Skin of body (tissue), 2 donors: ENCODE measurements around a stretch of chrX.

DNA sequence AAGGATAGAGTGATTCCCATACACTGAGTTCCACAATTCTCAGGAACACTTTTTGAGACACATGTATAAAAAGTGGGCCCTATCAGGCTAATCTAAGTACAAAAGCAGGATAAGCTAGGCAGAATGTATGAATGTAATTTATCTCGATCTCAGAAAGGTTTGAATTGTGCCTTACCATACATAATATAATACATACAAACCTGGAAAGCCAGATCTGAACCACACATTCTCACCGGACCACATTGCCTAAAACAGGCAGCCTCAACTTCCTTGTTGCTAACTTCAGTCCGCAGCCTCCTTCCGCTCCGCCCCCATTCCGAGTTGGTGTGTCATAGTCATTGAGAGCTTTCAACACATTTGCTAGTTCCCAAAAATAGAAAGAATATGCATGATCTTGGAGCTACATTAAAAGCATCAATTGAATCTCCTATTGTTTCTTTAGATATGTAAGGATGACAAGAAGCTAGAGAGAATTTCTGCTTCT, 127.3 kb downstream of the ARHGEF9 start:
- RAMPAGE, long total RNA, result no peak

DNA sequence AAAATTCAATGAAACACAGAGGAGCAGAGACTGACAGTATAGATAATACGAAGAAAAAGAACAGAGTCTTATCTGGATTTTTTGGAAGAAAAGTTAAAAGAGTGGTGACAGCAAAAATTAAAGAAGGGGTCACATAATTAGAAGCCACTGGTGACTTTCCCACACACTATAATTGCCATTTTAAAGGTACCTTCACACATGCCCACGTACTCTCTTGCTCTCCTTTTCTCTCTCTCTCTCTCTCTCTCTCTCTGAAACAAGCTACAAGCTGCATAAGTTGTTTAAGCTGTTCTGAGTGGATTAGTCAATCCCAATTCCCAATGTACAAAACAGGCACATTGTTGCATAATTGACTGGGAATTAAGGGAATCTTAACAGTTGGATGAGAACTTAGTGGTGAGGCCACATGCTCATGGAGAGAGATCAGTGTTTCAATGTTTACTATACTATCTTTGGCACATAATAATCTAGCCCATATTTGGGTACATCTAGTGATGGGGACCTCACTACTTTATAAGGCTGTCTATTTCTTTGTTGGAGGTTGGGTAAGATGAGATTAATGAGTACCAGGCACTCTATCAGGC, 123.4 kb downstream of the ARHGEF9 start:
- RAMPAGE, long total RNA, result no peak

- RAMPAGE, long total RNA, result no peak
Measured at GRCh38 chrX:64928615-64929097, 47.6 kb downstream of the ZC4H2 start.

GRCh38 chrX:65133939-65134441, 99.4 kb downstream of the ZC3H12B start:
- RAMPAGE, long total RNA, result no peak

DNA sequence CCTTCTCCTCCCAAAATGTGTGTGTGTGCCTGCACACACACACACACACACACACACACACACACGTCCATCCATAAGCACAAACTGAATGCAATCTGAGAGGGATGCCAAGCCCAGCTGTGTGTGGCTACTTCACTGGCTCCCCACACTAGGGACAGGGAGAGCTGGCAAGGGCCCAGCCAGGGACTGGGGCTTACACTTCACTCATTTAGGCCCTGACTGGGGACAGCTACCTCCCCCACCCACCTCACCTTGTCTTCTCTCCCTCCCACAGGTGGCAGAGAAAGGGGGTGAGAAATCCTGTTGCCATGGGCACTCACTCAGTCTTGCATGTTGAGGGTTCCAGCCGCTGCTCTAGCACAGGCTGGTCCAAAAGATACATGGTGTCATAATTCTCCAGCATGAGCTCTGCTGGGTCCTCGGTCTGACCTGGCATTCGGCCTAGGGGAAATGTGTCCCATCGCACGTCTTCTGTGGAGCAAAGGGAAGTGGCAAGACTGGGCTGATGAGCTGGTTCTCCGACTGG, 20.0 kb downstream of the LAS1L start:
- RAMPAGE, long total RNA, result no peak

DNA sequence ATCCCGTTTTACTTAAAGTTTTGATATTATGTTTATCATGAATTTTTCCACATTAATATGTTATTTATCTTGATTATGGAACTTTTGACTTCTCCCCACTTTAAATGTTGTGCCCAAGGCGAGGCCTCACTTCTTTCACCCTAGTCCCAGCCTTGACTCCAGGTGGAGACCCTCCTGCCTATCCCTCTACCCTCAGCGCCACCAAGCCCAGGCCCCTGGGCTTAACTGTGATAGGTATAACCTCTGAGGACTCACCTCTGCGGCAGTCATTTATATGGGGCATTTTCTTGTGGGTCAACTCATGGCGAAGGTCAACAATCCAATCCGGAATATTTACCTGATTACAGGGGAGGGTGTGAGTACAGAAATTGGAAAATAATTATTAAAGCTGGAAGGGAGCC, 3.5 kb downstream of the LAS1L start:
- RAMPAGE, long total RNA, result no peak

- RAMPAGE, long total RNA, result no peak
Measured at GRCh38 chrX:65587529-65588775, 53.4 kb upstream of the LAS1L start.

- RAMPAGE, long total RNA, result no peak
Measured at GRCh38 chrX:65697119-65697633, 29.7 kb downstream of the MSN start.

DNA sequence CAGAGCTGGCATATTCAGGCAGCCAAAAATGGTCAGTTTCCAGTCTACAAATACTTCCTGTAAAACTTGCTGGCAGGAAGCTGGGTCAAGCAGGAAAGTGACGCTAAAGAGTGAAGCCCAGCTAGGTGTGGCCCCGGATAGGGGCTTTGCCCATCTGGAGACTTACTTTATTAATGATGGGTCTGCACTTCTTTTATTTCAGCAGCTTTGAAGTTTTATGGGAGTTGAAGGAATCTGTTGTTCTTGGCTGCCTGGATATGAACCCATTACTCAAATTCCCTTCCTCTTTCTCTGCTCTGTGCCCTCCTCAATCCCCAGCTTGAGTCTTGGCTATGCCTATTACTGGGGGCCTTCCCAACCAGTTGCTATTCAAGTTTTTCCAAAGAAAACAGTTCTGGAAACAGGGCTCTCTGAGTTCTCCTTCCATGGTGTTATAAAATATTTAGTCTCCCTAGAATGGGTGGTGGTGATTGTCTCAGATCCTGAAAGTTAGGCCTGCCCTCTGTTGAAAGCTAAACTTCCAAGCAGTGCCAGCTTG, 36.7 kb downstream of the MSN start:
- RAMPAGE, long total RNA, result no peak

DNA sequence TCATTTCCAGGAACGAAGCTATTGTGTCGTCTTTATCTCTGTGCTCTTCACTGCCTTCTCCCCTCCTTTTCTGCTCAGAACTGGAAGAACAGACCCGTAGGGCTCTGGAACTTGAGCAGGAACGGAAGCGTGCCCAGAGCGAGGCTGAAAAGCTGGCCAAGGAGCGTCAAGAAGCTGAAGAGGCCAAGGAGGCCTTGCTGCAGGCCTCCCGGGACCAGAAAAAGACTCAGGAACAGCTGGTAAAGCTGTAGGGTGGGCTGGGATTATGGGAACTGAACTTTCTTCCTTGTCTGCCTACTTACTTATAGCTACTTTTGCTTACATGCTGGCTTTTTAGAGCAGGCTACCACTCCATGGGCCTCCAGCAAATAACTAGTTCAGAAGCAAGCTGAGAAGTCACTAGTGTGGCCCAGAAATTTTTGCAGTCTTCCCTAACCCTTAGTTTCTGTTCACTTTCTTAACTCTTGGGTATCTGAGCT, 69.7 kb downstream of the MSN start:
- RAMPAGE, long total RNA, result no peak

GRCh38 chrX:65738126-65738657, 70.7 kb downstream of the MSN start:
- RAMPAGE, long total RNA, result no peak

- RAMPAGE, long total RNA, result no peak
Measured at GRCh38 chrX:65957060-65957377, 82.9 kb downstream of the VSIG4 start.

DNA sequence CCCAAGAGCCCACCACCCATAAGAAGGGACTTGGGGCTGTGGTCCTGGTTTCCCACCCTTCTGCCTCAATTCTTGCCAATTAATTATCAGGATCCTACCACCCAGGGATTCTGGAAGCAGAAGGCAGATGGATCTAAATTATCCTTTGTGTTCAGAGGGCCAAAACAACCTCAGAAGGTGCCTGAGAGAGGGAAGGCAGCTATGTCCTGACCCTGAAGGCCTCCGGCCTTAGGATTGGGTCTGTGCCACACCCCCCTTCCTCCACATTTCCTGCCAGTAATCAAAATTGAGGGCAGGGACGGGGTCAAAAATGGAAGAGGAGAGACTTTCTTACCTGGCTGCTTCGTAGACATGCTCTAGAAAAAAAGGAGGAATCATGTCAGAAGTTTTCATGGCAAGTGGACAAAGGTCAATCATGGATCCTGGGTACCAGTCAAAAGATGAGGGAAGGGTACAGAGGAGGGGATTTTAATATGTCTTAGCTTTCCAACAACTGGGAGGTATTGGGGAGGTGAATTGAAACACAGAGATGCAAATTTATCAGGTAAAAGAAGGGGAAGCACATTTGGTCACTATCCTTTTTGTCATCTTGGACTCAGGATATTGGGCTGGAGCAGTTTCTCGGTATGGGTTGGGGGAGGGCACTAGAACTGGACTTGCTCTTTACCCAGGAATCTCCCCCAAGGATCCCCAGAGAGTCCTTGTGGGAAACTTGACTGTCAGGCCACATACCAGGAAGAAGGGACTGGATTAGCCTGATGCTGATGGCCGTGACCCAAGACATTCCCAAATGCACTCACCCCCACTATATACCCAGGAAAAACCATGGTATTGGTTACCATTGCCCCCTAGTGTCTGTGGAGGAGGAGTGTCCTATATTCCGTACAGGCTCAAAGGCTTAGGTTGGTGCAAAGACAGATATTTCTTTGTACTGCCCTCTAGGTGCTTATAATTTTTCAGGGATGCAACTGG, 17.1 kb downstream of the VSIG4 start:
- RAMPAGE, long total RNA, result no peak

GRCh38 chrX:67694684-67694982, 150.8 kb downstream of the AR start:
- RAMPAGE, long total RNA, result no peak

DNA sequence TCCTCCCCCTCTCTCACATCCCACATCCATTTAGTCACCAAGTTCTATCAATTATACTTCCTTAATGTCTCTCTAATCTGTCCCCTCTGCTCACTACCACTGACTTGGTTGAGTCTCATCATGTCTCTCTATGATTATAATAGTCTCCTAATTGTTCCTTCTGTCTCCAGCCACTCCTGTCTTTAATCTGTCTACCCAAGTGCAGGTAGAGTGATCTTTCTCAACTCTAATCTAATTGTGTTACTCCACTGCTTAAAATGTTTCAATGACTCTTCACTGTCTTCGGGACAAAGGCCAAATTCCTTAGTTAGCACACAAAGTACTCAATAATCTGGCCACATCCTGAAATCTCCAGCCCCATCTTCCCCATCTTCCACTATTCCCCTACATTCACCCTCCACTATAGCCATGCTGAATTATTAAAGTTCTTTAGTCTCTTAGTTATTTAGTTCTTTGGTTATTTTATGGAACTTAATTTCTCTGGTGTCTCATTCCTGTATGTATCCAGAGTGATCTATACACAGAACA, 353.4 kb downstream of the OPHN1 start:
- RAMPAGE, long total RNA, result no peak

DNA sequence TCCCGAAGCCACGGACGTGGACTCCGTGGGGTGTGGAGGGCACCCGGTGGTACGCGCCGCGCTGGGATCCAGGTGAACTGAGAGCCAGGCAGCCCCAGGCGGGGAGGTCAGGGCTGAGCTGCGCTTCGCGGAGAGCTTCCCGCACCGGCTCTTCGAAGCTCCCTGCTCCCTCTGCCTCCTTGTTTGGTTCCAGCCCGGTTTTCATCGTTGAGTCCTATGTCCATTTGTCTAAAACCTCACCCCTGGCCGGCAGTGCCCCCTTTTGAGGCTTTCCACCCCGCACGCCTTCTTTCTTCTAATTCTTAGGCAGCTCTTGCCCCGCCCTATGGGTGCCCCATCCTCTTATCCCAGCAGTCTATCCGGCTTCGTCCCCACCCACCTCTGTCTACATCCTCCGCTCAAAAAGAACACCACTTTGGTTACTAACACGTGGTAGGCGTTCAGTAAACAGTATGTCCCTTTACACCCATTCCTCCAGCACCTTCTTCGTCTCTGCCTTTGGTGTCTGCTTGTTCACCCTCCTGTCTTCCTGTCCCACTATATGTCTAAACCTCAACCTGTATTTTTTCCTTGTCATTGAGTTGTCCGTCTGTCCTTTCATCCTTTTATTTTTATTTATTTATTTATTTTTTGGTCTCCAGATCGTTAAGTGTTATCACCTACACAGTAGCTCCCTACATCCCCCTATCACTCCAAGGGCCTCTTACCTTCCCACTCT, 39.2 kb downstream of the STARD8 start:
- RAMPAGE, long total RNA, result no peak

DNA sequence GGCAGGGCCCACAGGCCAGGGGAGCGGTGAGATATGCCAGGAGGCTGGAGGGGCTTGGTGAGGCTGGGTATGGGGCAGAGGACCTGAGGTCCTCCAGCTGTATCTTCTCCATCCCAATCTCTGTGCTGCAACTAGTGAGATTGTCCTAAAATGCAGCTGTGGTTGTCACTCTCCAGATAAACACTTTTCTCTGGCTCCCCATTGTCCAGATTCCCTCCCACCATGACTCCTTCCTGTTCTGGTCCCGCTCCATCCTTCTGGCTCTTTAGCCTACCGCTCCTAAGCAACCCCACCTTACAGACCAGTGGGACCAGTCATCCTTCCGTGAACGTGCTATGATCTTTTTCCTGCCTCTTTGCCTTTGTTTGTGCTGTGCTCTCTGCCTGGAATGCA, 72.0 kb downstream of the STARD8 start:
- RAMPAGE, long total RNA, result no peak

GRCh38 chrX:68871887-68872087, 43.0 kb downstream of the EFNB1 start:
- RAMPAGE, long total RNA, result no peak

- RAMPAGE, long total RNA, result no peak
Measured at GRCh38 chrX:68998577-68999307, 166.5 kb downstream of the PJA1 start.

DNA sequence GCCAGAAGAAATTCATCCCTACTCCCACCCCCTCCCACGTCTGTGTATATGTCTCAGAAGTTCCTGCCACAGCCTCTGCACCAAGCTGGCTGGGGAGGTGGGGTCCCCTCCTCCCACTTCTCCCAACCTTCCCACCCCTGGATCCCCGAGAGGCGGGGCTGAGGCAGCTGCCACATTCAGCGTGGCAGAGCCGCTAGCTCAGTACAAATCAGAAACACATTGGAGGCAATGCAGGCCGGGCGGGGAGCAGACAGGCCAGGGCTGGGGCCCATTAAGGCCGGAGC, 22.5 kb downstream of the PJA1 start:
- RAMPAGE, long total RNA, result no peak